MCF 10A (cell line): ENCODE measurements around a stretch of chr10.

GRCh38 chr10:50417680-50418706, 166.7 kb upstream of the ASAH2 start:
- PRO-cap = bidirectional peak, plus-strand start at chr10:50417852, minus-strand start at chr10:50417528; bidirectional peak, plus-strand start at chr10:50418197, minus-strand start at chr10:50418173; bidirectional peak, plus-strand start at chr10:50418578, minus-strand start at chr10:50418360
- RRBS = under 1% methylated on average over 12 of the region's 65 CpGs

GRCh38 chr10:50565524-50566441, 58.0 kb downstream of the SGMS1 start:
- PRO-cap = no peak
- RRBS = no CpG with 5 or more reads among the region's 8 CpGs

DNA sequence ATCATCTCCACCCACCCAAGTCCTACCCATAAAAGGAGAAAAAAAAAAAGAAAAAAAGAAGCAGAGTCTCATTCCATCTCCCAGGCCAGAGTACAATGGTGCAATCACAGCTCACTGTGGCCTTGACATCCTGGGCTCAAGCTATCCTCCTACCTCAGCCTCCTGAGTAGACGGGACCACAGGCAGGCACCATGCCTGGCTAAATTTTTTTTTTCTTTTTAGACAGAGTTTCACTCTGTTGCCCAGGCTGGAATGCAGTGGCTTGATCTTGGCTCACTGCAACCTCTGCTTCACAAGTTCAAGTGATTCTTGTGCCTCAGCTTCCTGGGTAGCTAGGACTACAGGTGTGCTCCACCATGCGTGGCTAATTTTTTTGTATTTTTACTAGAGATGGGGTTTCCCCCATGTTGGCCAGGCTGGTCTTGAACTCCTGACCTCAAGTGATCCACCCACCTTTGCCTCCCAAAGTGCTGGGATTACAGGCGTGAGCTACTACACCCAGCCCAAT, 24.4 kb upstream of the SGMS1 start:
- PRO-cap = no peak
- RRBS = no CpG with 5 or more reads among the region's 3 CpGs

DNA sequence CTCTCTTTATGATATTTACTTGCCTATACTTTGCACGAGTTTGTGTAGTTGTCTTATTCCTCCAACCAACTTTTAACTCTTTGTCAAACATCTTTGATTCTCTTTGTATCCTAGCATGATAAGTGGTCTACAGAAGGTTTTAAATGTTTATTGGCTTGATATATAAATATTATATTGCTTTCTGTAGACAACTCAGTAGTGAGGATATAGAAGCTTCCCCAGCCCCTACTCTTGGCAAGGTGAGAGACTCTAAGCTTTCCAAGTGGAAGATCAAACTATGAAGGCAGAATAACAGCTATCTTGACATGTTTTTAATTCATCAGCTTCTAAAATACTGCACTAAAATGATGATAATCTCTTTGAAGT, 65.6 kb downstream of the A1CF start:
- PRO-cap = no peak
- RRBS = no CpG with 5 or more reads among the region's 1 CpG

GRCh38 chr10:50857570-50858067, 27.8 kb downstream of the A1CF start:
- PRO-cap = no peak
- RRBS = no CpG with 5 or more reads among the region's 5 CpGs

GRCh38 chr10:51238900-51239240, 164.6 kb downstream of the PRKG1 start:
- PRO-cap = no peak
- RRBS = no CpG with 5 or more reads among the region's 2 CpGs

DNA sequence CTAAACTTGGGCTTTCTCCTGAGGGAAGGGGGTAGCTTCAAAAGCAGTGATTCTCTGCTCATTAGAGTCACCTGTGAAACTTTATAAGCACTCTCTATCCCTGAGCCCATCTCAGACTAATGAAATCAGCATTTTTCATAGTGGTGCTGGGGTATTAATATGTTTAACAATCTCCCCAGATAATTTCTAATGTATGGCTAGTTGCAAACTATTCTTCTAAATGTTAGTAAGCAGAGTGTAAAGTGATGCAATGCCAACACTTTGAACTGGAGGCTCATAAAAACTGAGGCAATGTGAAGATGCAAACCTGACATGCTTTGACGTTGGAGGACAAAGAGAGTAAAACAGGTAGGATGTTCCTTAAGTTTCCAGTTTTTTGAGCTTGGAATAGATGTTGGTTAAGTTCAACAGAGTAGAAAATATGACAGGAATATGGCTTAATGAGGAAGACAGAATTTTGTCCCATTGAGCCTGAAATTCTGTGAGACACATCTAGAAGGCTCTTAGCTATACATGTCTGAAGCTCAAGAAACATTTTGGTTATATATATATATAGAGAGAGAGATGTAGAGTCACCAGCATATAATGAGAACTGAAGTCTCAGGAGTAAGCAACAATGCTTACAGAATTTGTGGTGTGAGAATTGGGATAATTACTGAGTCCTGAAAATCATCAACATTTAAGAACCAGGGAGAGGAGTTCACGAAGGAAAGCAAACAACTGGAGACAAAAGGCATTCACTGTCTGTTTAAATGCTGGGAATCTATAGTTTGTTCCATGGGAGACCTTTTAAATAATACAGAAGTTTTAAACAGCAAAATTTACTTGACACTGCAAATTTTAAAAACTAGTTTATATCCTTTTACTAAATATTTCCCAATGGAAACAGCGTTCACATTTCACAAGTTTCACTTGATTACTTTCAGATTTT, 207.8 kb downstream of the PRKG1 start:
- PRO-cap = no peak
- RRBS = no CpG with 5 or more reads among the region's 3 CpGs

DNA sequence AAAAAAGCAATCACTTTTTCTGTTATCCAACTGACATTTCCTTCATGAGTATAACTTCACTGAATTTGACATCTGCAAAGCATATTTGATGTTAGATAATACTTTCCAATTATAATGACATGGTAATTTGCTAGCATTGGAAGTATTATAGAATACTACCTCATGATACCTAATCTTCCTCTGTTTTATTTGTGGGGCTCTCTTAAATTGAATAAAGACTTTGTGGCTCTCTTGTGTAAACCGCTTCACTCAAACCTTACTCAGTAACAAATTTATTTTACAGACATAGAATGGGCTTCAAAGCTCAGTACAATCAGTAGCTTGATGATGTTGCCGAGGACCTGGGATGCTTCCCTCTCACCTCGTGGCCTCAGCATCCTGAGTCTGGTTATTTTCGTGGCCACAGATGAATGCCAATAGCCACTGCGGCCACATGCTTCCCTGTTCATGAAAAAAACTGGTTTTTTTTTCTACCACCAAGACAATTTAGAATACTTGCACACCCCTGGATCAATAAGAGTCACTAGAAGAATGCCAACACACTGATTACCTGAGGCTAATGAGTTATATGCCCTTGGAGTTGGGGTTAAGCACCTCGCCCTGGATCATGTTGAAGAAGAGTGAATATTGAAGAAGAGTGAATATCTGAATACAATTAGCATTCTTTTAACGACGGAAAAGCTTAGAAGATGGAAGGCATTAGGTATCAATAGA, 272.5 kb downstream of the PRKG1 start:
- PRO-cap = no peak
- RRBS = no CpG with 5 or more reads among the region's 8 CpGs

DNA sequence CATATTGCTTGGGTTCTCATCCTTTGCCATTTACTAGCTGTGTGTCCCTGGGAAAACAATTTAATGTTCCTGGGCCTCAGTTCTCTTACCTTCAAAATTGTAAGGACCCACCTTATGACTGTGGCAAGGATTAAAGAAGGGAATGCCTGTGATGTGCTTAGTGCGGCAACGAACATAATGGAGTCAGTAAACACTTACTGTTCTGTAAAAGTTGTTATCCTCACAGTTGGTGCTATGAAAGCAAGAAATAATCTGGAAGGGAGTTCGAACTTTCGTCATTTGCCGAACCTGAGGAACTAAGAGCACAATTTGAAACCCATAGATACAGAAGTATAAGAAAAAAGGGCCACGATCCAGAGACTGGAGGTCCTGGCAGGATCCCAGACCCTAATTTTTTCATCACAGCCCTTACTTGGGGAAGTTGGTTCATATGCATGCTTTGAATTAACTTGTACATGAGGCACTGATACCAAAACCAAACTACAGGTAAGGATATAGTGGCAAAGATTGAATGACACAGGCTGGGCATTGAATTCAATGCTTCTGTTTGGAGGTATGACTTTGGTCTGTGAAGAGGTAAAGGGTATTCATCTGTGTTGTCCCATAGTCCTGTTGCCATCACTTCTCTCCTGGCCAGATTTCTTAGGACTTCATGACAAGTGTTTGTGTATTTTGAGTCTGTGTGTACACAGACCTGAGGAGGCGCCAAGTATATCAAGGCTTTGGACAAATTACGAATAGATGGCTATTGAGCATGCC, 221.8 kb downstream of the CSTF2T start:
- PRO-cap = no peak
- RRBS = no CpG with 5 or more reads among the region's 8 CpGs

DNA sequence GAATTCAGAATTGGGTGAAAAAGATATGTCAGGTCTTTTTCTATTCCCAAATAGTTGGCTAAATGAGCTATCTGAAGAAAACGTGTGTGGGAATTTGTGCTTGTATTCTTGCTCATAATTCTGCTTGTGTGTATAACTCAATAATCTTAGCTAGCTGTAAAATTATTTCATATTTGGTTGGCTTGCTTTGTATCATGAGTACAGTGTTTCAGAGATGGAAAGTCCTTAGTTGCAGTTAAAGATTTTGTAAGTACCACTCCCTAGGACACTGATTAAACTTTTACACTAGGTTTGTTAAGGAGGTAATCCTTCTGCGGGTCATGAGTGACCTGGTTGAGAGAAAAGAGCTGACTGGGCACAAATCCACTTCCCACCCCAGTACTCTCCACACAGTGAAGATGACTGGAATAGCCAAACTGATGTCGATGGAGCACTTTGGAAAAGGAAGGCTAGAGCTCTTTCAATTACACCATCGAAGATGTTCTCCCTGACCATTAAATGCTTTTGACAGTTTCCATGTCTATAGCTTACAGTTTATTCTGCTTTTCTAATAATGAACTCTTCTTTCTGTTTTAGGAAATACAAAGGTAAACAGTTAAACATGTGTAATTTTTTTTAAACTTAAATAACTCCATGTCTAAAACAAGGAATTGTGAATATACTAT, 191.9 kb downstream of the CSTF2T start:
- PRO-cap = no peak
- RRBS = no CpG with 5 or more reads among the region's 4 CpGs

- PRO-cap = no peak
- RRBS = no CpG with 5 or more reads among the region's 14 CpGs
Observed at GRCh38 chr10:51697974-51699019, 1.1 kb downstream of the CSTF2T start.

- PRO-cap = no peak
- RRBS = no CpG with 5 or more reads among the region's 11 CpGs
Observed at GRCh38 chr10:52039030-52039352, 275.1 kb upstream of the DKK1 start.

DNA sequence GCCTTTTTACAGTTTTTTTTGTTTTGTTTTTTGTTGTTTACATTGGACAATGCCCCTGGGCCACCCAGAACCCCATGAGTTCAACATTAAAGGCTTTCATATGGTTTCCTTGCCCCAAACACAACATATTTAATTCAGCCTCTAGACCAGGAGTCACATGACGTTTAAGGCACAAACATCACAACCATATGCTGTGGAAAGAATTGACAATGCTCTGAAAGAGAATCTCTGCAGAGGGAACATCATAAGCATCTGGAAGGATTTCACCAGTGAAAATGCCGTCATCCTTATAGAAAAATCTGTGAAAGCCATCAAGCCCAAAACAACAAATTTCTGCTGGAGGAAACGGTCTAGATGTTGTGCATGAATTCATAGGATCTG, 211.9 kb upstream of the DKK1 start:
- PRO-cap = no peak
- RRBS = no CpG with 5 or more reads among the region's 3 CpGs

GRCh38 chr10:52127969-52128649, 186.0 kb upstream of the DKK1 start:
- PRO-cap = no peak
- RRBS = no CpG with 5 or more reads among the region's 8 CpGs

DNA sequence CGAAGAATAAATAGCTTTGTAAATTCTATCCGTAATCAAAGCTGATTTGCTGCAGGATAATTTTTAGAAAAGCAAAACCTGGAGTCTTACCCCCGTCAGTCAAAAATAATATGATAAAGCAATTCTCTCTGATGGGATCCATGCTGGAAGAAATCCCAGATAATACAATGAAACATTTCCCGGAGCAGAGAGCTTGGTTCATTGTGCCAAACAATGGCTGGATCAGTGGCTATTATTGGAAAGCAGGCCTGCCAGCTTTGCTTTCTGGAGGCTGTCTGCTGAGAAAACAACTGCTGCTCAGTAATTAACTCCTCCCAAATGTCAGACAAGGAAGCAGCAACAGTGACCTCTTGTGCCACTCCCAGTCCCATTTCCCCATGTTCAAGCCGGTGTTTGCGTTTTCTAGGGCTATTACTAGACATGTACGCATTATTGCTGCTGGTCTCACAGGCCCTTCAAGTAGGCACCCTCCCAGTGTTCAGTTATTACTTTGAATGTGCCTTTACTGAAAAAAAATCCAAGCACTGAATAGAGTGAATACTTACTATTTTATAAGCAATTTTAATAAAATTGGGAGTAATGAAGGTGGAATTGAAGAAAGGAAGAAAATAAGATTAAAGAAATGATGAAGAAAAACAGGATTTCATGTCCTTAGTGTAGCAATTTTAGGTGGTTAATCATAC, 609.6 kb upstream of the PCDH15 start:
- PRO-cap = no peak
- RRBS = no CpG with 5 or more reads among the region's 7 CpGs

GRCh38 chr10:57692330-57692700, 575.4 kb downstream of the IPMK start:
- PRO-cap = bidirectional peak, plus-strand start at chr10:57692517, minus-strand start at chr10:57692418
- RRBS = no CpG with 5 or more reads among the region's 2 CpGs

- PRO-cap = bidirectional peak, plus-strand start at chr10:58269899, minus-strand start at chr10:58269719
- RRBS = no CpG with 5 or more reads among the region's 17 CpGs
Observed at GRCh38 chr10:58269643-58270292, 806 bp downstream of the CISD1 start.

GRCh38 chr10:59137797-59138383, 38.6 kb upstream of the PHYHIPL start:
- PRO-cap = no peak
- RRBS = no CpG with 5 or more reads among the region's 24 CpGs

DNA sequence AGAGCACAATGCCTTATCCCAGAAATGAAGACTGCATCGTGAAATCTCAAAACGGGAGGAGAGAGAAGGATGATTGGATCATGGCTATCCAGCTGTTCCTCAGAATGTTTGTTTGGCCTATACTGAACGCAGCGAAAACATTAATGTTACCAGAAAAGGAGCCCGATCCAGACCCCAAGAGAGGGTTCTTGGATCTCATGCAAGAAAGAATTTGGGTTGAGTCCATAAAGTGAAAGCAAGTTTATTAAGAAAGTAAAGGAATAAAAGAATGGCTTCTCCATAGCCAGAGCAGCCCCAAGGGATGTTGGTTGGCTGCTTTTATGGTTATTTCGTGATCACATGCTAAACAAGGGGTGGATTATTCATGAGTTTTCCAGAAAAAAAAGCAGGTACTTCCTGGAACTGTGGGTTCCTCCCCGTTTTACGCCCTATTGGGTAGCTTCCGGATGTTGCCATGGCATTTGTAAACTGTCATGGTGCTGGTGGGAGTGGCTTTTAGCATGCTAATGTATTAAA, 86.0 kb downstream of the SLC16A9 start:
- PRO-cap = no peak
- RRBS = no CpG with 5 or more reads among the region's 9 CpGs

DNA sequence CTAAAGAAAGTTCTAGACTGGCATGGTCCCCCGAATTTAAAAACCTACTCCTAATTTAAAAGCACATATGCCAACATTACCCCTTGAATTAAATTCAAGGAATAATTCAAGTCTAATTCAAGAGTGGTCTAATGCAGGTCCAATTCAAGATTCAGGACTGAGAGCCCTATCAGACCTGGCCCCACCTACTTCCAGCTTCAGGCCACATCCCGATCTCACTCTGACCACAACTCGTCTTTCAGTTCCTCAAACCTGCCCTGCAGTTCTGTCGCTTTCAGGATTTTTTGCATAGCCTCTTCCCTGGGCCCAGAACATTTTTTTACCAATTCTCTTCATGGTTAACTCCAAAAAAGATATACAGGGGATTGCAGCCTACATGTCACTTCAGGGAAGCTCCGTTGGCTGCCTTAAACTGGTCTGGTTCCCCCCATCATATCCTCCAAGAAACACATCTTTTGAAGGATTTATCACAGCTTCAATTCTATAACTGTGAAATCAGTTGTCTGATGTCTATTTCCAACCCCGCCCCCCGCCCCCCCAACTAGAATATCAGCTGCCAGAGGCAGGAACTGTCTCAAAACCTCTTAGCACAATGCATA, 20.9 kb downstream of the CCDC6 start:
- PRO-cap = no peak
- RRBS = no CpG with 5 or more reads among the region's 7 CpGs